ENCODE measurements around the genes TGFB2 and LYPLAL1.

GRCh38 chr1:215620501-215621589 is 53.7 kb downstream of the KCTD3 start:
- PRO-cap = no peak

GRCh38 chr1:216903179-216903854 is 180.1 kb upstream of the ESRRG start:
- PRO-cap = no peak

DNA sequence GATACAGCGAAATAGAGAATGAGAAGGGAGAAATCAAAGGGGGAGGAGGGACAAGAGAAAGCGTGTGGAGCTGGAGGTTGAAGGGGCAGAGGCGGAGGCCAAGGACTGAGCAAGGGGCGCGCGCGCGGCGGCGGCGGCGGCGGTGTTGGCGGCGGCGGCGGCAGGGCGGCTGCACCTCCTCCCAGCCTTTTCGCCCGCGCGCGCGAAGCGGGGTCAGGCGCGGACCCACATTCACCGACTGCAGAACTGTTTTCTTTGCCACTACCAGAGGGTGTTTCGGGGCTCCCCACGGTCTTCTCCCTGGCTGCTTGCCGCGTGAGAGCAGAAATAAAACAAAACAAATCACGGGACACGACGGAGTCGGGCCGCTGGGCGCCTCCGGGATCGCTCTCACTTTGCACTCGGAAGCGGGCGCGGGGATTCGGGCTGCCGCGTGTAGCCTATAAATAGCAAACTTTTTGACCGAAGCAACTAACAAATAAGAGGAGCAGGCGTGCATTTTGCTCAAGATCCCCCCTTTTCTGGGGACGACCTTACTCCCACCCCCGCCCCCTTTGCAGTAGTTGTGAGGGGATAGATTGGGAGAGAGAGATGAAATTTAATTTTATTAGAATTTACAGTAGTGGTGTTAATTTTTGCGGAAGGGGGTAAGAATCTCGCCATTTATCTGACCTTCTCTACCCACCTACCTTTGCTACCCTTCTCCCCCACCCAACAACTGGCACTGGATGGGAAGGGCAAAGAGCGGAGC is 412.4 kb upstream of the ESRRG start:
- PRO-cap = no peak

GRCh38 chr1:218345168-218346202 is at the start of gene TGFB2:
TSS of gene TGFB2 (plus strand) at chr1:218345336.
- PRO-cap = unidirectional peak, minus-strand start at chr1:218345961; unidirectional peak, minus-strand start at chr1:218345987

DNA sequence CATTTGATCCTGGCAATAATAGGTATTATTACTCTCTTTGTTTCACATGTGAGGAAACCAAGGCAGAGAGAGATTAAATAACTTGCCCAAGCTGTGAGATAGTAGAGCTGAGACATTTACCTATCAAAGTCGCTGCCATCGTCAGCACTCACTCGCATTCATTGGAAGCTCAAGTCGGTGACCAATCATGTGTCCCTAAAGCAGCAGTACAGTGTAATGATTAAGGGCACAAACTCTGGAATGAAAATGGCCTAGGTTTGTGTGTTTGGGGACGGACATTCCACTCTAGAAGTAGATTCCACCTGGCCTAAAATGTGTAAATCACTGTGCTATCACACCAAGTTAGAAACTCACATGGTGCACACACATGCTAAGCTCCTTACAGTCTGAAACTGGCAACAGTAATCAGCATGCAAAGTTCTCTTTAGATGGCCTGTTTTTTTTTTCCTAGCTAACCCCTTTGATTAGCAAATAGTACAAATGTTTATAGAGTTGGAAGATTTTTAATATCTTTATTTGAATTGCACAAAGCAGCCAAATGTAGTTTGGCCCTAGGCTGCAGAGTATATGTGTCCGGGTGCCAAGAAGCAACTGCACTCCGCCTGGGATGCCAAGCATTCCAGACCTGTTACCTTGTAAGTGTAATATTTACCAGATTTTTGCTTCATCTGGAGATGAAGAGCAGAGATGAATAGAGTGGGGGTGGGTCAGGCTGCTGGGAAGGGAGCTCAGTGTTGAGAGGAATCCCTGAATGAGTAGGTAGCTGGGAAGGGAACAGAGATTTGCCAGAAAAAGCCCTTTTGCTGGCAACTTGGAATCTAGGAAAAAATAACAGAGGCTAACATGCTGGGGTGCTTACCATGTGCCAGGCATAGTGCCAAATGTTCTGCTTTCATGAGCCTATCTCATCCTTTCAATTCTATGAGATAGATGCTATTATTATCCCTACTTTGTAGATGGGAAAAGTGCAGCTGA is 35.2 kb downstream of the TGFB2 start:
- PRO-cap = no peak

DNA sequence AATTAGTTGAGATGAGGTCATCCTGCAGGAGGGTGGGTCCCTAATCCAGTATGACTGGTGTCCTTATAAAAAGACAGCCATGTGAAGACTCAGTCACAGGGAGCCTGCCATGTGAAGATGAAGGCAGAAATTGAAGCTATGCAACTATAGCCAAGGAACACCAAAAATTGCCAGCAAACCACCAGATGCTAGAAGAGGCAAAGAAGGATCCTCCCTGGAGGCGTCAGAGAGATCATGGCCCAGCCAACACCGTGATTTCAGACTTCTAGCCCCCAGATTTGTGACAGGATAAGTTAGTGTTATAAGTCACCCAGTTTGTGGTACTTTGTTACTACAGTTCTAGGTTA is 76.6 kb downstream of the TGFB2 start:
- PRO-cap = no peak

DNA sequence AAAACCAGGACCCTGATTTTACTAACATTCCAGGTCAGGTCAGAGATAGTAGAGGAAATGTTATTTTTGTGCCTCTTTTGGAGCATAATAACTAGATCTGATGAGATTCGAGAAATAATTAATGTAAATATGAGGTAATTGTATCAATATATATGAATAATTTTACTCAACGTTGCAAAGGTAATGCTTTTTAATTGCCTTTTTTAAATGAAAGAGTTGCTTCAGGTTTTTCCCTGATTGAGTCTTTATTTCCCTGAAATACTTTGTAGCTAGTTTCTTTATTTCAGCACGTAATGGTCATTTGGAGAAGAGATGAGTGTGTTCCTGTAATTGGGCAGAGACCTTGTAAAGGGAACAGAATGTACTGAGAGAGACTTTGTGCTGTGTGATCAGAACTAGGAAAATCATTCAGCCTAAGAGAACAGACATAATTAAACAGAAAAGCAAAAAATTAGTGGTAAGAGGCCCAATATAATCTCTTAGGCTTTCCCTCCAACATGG is 101.8 kb downstream of the TGFB2 start:
- PRO-cap = no peak

DNA sequence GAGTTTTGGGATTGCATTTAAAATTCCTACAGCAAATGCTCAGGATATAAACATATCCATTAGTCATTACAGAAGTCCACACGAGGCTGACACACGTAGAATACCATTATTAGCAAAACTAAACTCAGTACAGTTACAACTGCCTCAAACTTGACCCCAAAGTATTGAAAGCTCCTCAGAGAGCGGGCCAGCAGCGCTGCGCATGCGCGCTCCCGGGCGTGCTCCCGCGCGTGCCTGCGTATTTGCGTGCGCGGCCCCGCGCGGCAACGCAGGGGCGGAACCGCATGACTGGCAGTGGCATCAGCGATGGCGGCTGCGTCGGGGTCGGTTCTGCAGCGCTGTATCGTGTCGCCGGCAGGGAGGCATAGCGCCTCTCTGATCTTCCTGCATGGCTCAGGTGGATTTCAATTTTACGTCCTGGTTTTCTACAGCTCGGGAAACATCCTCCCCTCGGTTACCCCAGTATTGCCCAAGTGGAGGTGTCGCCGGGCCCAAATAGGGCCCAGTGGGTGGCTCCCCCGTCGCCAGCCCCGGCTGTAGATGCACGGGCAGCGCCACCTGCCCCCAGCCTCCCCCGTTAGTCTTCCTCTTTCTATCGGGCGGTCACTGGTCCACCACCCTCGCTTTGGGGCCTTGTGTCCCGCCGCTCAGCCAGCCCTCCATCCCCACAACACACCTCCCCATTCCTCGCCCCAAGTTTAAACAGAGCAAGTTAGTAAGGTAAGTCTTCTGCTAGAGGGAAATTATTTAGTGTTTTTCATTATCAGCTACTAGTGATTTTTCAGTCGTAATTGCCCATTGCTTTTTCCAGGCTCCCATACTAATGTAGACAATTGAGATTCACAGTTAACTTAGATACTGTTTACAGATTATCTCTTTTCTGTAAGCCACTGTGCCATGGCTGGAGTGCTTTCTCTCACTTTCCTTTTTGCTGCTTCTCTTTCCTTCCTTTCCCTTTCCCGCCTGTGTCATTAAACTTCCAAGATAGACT is at the start of gene LYPLAL1:
LYPLAL1 (plus strand) TSS at position 294 of the 991 bp plus-strand sequence.
- PRO-cap = unidirectional peak, plus-strand start at position 294 of the sequence

DNA sequence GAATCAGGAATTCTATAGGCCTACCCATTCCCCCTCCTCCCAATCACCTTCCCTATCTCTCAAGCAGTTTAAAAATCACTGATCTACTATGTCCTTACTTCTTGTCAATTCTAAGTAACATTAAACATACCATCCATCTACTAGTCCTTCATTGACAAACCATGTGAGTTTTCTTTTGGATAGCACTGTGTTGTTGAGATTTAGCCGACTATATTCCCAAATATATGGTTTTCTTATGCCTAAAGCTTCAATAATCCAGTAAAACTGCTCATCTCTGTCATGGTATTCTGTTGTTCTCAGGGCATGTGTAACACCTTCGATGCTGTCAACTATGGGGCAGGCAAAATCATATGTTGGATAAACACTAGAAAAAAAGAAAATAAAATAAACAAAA is 26.4 kb downstream of the EPRS1 start:
- PRO-cap = no peak

DNA sequence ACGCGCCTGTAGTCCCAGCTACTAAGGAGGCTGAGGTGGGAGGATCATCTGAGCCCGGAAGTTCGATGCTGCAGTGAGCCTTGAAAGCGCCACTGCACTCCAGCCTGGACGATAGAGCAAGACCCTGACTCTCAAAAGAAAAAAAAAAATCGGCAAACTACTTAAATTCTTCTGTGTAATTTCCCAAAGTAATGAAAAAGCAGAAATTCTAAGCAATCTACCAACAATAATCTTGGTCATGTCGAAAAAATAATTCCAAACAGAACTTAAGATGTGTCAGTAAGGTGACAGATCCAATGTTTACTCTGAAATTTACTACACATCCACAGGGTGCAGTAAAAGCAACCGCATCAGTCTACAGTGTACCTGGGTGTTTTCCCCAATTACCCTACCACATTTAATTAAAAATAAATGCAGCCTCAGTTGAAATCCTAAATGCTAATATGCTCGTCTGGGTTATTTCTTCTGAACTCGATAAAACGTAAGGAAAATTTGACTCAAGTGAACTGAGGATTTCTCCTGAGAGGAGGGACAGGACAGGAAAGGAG is 858 bp downstream of the EPRS1 start:
- PRO-cap = no peak

DNA sequence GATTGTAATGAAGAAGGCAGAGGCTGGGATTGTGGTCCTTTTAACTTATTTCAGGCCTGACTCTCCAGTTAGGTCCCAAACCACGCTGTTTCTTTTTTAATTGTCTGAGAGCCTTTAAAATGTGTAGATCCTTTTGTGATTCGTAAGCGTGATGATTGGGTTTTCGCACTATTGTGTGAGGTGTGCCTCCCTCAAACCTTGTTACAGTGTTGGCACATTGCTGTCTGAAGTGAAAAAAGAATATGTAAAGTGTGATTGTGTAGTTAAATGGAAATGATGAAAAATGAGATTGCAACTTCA is 43.1 kb downstream of the IARS2 start:
- PRO-cap = no peak

GRCh38 chr1:220206598-220207178 is 65.6 kb downstream of the RAB3GAP2 start:
- PRO-cap = no peak

- PRO-cap = no peak
Observed at GRCh38 chr1:220559026-220559860, 31.3 kb downstream of the MARK1 start.

DNA sequence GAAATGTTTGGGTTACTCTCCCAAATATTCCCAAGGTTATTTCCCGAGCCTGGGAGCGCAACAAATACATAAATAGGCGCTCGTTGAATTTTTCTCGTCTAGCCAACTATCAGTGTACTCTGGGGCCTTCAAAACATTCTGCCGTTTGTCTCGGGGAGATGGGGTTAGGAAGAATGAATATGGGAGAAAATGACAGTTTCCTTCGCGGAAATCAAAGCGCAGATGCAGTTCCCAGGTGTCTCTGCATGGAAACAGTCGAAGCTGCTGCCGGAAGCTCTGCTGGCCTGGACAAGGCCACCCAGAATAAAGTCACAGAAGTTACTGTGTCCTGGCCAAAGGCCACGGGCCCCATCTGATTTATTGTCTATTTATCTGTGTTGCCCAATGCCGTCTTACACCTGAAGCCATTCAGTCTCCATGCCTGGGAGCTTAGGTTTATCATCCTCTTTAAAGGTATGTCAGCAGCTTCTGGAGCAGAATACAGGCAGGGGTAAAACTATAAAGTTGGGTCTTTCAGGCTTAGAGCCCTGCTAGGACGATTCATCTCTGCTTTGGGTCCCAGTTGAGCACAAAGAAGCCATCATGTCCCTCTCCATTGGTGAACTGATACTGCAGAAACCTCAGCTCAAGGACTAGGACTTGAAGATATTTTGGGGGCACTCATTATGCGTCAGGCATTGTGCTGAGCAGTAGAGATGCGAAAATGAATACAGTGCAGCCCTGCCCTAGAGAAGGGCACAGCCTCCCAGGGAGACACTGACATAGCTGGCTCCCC is 1.2 kb downstream of the C1orf115 start:
- PRO-cap = no peak

DNA sequence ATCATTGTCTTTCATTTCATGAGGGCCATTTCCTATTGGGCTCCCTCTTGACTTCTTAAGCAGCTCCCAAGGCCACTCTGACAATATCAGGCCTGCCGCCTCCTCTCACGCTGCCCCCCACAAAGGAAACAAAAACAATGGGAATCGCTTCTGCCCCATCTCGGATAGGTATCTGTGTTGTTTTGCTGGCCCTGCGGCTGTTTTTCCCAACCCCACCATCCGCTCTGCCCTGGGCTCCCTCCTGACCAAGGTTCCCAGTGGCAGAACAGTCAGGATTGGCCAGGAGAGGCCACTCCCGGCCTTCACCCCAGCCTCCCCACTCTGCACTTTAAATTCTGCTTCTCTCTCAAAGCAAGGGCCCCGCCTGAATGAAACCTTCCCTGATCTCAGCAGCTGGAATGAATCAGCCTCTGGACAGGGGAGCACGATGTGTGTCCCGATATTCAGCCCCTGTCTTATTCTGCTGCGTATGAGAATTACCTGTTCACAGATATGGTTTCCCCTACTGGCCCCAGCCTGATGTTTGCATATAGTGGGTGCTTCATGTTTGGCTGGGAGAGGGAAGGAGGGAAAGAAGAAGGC is 16.3 kb downstream of the C1orf115 start:
- PRO-cap = no peak

- PRO-cap = no peak
Observed at GRCh38 chr1:220827901-220828513, 41.3 kb downstream of the MTARC1 start.

- PRO-cap = no peak
Observed at GRCh38 chr1:221552731-221553304, 189.1 kb downstream of the DUSP10 start.

- PRO-cap = no peak
Observed at GRCh38 chr1:221621146-221621650, 120.7 kb downstream of the DUSP10 start.

DNA sequence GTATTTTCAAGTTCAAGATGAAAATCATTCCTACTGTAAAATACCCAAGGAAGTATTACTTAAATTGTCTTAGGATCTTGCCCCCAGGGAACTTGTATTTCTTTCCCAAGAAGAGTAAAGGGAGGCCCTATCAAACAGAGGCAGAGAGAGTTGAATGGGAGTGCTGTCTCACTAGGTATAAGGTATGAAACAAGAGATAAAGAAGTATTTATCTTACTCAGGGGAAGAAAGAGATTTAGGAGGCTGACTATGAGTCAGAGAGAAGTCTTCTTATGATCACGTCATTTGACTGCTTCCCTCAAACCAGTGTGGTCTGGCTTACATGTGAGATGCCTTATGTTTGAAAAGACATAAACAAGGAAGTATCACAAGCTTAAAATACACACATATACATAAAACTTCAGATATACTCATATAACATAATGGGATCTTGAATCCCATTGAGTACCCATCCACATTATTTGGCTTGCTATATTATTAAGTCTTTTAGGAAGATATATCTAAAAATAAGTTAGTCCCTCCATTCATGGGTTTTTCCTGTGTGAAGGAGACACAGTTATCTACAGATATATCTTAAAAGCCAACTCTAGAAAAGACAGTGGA is 29.6 kb downstream of the DUSP10 start:
- PRO-cap = no peak

DNA sequence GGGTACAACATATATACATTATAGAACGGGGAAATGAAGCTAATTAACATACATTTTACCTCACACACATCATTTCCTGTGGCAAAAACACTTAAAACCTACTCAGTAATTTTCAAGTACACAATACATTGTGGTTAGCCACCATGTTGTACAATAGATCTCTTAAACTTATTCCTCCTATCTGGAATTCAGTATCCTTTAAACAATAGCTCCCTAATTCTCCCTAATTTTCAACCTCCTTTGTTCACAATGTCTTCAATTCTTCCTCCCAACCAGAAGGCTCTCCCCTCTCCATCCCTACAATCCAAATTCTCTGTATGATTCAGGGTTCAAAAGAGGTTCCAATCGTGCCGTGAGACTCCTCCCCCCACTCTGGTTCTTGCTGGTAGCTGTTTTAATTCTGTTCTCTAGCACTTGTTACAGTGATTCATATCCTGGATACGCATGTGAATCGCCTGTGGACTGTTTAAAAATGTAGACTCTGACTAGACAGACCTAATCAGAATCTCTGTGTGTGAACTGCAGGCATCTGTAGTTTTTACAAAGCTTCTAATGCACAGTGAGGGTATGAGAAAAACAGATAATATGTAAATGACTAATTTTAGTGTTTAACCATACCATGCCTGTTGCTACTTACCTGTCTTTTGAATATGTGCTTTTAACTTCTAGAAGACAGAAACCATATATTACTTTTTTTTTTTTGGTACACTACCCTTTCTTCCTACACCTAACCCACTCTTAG is 87.7 kb upstream of the DUSP10 start:
- PRO-cap = no peak